ENCODE data around the genes SLC10A4, DCUN1D4 and CHIC2.

GRCh38 chr4:48482887-48483703 is at the start of gene SLC10A4:
Gene SLC10A4, plus strand, starts transcription at chr4:48483343.
- PRO-cap: no peak
- RAMPAGE, long total RNA: no peak

DNA sequence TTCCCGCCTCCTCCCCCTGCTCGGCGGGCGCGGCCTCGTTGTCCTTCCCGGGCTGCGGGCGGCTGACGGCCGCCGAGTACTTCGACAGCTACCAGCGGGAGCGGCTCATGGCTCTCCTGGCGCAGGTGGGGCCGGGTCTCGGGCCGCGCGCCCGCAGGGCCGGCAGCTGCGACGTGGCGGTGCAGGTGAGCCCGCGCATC is 282 bp downstream of the ZAR1 start:
- PRO-cap: no peak
- RAMPAGE, long total RNA: no peak

DNA sequence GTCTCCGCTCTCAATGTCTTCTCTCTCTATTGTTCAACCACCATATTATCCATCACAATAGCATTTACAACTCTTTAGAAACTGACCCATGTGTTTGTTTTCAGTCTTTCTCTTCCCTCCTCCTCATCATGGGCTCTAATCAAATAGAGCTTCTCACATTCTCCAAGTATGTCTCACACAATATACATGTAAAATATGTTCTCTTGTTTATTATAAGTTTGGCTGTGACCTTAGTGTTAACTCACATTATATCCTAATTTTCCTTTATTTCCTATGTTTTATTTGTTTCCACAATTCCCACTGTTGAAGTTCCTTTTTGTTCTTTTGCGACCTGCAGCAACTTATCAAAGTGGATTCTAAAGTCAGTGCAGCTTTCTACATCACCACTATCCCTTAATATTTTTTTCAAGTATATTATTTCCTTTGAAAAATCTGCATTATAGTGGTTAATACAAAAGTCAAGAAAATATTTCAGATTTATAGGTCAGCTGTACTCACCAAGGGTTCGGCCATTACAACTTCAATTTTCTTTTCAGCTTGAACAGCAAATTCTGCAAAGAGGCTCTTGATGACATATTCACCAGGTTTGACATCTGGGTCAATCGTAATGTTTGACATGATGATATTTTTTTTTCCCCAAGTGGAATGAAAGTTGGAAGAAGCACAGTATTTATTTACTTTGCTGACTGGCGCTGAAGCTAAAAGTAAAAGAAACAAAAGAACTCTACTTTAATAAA is 143.9 kb downstream of the ZAR1 start:
- PRO-cap: no peak
- RAMPAGE, long total RNA: no peak

DNA sequence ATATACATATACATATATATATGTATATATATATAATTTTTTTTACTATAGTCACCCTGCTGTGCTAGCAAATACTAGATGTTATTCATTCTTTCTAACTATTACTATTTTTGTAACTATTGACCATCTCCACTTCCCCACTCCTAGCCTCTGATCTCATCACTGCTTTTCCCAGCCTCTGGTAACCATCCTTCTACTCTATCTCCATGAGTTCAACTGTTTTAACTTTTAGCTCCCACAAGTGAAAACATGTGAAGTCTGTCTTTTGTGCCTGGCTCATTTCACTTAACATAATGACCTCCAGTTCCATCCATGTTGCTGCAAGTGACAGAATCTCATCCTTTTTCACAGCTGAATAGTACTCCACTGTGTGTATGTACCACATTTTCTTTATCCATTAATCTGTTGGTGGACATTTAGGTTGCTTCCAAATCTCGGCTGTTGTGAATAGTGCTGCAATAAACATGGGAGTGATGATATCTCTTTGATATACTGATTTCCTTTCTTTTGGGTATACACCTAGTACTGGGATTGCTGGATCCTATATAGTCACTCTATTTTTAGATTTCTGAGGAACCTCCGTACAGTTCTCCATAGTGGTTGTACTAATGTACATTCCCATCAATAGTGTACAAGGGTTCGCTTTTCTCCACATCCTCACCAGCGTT is 109.5 kb downstream of the FRYL start:
- PRO-cap: no peak
- RAMPAGE, long total RNA: no peak

DNA sequence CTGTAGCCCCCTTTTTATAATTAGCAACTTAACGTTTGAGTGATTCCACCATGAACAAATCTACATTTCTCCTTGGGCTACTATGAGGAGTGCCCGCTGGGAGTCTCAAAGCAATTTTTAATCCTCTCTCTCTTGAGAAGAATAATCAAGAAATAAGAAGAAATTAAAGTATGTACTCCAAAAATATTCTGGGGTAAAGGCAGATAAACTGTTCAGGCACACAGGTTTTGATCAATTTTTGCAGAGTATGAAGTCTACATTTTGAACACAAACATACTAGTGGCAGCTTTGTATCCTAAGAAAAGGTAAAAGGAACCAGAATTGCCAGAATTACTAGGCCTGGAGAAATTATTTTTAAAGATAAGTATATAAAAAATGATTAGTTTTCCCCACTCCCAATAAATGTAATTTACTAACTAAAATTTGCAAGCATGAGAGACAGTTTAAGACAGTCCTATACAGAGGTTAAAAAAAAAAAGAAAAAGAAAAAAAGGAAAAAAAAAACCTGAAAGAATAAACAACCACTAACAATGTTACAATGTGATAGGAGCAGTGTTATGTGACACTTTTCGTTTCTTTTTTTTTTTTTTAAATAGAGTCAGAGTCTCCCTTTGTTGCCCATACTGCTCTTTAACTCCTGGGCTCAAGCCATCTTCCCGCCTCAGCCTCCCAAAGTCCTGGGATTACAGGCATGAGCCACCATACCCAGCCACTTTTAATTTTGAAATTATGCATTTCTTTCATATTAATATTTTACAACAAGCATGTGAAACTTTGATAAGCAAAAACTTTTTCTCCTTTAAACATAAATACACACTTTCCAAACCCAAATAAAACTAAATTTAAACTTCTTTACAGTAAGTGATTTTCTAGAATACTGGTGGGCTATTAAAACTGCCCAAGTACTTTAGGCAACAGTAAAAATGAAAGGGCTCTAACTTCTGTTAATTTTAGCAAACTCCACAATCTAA is 4.2 kb downstream of the FRYL start:
- PRO-cap: no peak
- RAMPAGE, long total RNA: no peak

DNA sequence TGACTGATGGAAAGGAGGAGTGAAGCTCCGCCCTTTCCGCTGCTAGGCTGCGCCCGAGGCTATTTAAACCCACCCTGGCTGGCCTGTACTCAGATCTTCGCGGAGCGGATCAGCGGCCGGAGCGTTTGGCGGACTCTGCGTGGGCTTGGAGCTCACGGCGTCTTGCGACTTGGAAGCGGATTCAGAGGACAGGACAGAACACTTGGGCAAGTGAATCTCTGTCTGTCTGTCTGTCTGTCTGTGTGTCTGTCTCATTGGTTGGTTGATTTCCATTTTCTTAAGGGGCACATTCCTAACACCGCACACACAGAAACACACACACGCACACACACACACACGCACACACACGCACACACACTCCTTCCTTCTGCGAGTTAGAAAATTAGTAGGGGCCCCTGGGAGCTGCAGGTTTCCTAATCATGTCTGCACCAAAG is 328.9 kb downstream of the CWH43 start:
- PRO-cap: no peak
- RAMPAGE, long total RNA: no peak

- PRO-cap: bidirectional peak, plus-strand start at chr4:51843131, minus-strand start at chr4:51842818; unidirectional peak, plus-strand start at chr4:51843267; bidirectional peak, plus-strand start at chr4:51843523, minus-strand start at chr4:51843381
- RAMPAGE, long total RNA: start-site peak on the plus strand at chr4:51843156-51843184, 75 and 33 reads in 2 replicates
Observed at GRCh38 chr4:51842959-51844022, at the start of gene DCUN1D4. Gene DCUN1D4, plus strand, starts transcription at chr4:51843153.

DNA sequence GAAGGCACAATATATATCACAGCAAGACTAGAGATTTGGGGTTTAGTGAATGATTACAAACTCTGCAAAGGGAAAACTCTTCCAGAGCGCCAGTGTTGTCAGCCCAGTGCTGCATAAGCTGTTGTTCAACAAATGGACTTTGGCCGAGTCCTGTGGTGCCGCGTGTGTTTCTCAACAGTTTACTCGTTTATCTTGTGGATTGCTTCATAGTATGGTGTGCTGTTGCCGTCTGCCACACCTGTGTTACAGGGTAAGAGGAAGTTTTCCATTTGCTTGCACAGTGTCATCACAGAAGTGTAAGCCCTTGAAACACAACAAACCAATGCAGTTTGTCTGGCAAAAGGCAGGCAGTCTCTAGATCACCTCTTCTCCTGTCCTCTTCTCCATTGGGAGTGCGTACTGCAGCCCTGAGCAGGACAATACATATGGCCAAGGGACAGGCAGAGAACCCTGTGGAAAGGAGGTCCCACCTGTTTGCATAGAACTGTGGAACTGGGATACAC is 66.3 kb downstream of the DCUN1D4 start:
- PRO-cap: no peak
- RAMPAGE, long total RNA: no peak

GRCh38 chr4:52016930-52017435 is 3.2 kb downstream of the LRRC66 start:
- PRO-cap: no peak
- RAMPAGE, long total RNA: no peak

GRCh38 chr4:52656260-52656778 is 2.8 kb downstream of the USP46 start:
- PRO-cap: no peak
- RAMPAGE, long total RNA: no peak

GRCh38 chr4:52946715-52947132 is 84.6 kb downstream of the RASL11B start:
- PRO-cap: no peak
- RAMPAGE, long total RNA: no peak

DNA sequence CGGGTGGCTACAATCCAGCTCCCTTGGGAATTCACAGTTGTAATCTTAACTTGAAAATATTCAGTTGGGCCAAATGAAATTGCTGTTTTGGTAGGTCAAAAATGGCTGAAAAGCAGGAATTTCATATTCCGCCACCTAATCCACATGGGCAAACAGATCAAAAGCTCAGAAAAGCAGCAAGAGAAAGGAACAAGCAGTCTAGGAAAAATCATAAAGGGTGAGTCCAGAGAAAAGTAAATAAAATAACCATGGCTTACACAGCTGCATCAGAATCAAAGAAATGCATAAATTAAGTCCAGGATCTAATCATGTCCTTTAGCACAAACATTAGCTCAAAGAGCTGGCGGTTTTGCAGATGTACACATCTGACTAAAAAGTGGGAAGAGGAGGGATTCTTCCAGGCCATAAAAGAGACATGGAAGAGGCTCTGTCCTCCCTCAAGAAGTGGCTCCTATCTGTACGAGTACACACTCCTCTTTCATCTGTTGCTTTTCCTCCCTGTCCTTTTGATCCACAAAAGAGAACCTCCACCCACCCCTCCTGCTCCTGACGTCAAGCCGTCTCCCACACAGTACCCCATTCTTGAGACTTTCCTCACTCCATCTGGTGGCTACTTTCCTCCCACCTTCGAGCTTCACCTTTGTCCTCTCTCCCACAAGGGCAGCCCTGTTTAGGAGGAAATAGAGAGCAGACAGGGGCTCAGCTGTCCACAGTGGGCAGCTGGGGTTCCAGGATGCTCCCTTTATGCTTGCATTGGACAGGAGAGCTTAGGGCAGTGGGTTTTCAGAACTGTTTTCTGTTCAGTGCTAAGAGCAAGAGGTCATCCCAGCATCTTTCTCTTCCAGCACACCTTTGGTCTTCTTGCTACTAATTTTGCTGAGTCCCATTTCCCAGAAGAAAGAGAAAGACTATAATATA is 92.6 kb downstream of the RASL11B start:
- PRO-cap: no peak
- RAMPAGE, long total RNA: no peak

- PRO-cap: no peak
- RAMPAGE, long total RNA: no peak
Observed at GRCh38 chr4:53052273-53052684, 190.2 kb downstream of the RASL11B start.

DNA sequence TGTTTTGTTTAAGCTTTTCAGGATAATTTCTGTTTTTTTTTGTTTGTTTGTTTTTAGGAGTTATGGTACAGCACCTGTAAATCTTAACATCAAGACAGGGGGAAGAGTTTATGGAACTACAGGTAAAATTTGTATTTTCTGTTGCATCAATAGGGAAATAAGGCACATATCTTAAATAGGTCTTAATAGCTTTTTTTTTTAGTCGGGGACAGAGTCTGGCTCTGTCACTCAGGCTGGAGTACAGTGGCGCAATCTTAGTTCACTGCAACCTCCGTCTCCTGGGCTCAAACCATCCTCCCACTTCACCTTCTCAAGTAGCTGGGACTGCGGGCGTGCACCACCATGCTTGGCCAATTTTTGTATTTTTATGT is 12.3 kb downstream of the FIP1L1 start:
- PRO-cap: no peak
- RAMPAGE, long total RNA: no peak

- PRO-cap: no peak
- RAMPAGE, long total RNA: no peak
Observed at GRCh38 chr4:53401324-53401818, 23.9 kb downstream of the FIP1L1 start.

DNA sequence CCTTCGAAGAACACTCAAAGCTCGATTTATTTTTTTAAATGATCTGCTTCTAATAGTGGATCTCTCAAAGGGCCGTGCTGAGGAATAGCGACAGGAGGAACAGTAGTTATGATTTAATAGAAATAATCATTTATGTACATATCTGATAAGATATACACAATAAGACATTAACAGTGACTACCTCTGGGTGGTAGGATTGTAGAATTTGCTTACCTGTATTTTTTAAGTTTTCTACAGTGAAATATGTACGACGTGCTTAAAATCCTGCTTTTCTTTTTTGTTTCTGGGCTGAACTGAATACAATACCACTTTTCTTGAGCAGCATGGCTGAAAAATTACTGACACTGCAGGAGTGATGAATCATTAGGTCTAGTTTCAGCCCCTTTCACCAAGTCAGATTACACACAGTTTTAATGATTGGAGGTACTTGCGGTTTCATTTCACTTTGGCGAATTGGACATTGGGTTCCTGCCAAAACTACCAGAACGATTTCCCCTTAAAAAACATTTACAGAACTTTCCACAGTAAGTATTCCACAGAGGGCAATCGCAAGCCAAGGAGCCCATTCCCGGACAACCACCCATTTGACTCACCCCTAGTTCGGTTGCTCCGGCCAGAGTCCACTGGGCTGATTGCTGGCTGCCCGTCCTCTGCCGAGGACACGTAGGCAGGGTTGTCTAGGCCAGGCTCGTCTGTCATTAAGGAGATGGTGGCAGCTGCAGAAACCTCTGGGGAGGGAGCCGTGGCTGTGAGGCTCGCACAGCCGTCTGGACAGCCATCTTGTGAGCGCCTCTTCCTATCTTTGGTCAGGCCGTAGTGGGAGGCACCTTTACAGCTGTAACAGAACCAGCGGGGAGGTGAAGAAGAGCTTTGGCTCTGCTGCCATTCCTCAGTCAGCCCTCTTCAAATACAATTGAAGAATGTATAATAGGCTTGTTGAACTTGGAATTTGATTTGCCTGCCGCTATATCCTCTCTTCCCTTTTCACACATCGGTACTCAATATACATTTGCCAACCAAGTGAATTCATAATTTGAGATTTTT is 83.6 kb downstream of the LNX1 start:
- PRO-cap: no peak
- RAMPAGE, long total RNA: no peak

GRCh38 chr4:53702339-53703311 is 111.3 kb upstream of the LNX1 start:
- PRO-cap: bidirectional peak, plus-strand start at chr4:53702506, minus-strand start at chr4:53702493; bidirectional peak, plus-strand start at chr4:53702730, minus-strand start at chr4:53702732
- RAMPAGE, long total RNA: no peak

DNA sequence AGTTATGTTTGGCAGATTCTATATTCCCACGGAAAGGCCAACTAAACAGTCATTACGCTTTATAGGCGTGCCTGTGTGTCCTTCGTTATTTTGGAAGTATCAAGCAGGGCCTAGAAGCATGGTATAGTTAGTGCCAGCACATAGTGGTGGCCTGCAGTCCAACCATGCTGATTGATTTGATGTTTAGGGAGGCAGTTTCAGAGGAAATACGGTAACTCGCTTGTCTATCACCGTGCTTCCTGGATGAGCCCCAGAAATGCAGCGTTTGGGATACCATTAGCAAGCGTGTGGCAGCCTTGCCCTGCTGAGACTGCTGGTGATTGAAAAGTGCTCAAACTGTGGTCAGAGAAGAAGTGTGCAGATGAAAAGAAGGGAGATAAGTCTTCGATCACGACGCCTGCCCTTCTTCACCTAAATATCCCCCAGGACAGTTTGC is 158.5 kb downstream of the CHIC2 start:
- PRO-cap: unidirectional peak, plus-strand start at position 253 of the sequence
- RAMPAGE, long total RNA: no peak

DNA sequence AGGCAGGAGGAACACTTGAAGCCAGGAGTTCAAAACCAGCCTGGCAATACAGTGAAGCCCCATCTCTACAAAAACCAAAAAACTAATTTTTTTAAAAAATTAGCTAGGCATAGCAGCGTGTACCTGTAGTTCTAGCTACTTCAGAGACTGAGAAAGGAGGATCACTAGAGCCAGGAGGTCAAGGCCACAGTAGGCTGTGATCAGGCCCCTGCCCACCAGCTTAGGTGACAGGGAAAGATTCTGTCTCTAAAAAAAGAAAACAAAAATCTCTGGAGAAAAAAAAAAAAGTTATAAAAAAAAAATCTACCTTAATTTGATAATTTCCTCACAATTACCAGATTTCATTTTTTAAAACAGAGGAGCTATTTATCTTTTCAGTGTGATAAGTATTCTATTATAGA is 5.1 kb downstream of the CHIC2 start:
- PRO-cap: no peak
- RAMPAGE, long total RNA: no peak

GRCh38 chr4:54064223-54065029 is at the start of gene CHIC2:
Gene CHIC2, minus strand, starts transcription at chr4:54064605.
- PRO-cap: bidirectional peak, plus-strand start at chr4:54064841, minus-strand start at chr4:54064597
- RAMPAGE, long total RNA: no peak

All from OCI-LY7 (cell line).